ENCODE measurements around the gene SYT3.

DNA sequence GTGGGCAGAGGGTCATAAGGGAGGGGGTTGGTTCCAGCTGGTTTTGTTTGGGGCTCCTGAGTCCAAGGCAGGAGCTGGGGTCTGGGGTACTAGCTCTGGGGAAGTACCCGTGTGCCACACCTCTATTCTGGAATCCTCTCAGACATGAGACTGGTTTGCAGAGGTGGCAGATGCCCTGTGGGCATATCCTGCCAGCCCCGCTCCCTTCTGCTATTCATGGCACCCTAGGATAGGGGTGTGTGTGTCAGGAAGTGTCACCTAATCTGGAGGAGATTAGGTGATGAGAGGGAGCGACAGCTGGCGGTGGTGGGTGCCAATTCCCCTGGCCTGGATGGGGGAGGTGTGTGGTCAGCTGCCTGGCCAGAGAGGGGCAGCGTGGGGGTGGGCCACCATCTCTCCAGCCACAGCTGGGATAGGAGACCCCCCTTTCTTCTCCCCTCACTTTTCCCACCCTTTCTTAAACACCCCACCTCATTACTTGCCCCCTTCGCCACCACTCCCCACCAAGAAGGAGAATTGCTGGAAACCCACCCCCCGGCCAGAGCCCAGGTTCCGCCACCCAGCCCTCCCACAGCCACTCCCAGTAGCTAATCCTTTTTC, 2.3 kb downstream of the PRMT1 start:
- PRO-cap: no peak

GRCh38 chr19:49763430-49763673, 246 bp upstream of the TSKS start:
- PRO-cap: no peak

DNA sequence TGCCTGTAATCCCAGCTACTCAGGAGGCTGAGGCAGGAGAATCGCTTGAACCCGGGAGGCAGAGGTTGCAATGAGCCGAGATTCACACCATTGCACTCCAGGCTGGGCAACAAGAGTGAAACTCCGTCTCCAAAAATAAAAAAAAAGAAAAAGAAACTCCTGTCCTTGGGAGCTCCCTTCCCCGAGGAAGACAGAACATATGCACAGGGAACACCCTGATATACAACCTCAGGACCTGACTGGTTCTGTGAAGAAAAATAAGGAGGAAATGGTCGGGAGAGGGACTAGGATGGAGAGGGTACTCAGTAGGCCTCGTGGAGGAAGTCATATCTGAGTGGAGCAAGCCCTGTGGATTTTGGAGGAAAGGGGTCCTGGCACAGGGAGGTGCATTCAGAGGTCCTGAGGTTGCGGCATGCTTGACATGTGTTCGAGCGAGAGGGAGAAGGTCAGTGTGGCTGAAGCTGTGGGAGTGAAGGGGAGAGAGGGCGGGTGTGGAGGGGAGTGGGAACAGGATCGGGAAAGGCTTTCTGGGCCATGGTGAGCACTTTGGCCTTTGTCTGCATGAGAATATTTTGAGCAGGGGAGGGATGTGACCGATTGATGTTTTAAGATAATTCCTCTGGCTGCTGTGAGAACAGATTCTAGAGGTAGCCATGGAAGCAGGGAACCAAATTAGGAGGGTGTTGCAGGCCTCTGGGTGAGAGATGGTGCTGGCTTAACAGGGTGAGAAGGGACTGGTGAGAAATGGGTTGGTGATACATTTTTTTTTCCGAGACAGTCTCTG, 2.5 kb downstream of the AP2A1 start:
- PRO-cap: no peak

GRCh38 chr19:49850392-49851374, 16.7 kb downstream of the PNKP start:
- PRO-cap: bidirectional peak, plus-strand start at chr19:49850727, minus-strand start at chr19:49850612; bidirectional peak, plus-strand start at chr19:49851182, minus-strand start at chr19:49851060

DNA sequence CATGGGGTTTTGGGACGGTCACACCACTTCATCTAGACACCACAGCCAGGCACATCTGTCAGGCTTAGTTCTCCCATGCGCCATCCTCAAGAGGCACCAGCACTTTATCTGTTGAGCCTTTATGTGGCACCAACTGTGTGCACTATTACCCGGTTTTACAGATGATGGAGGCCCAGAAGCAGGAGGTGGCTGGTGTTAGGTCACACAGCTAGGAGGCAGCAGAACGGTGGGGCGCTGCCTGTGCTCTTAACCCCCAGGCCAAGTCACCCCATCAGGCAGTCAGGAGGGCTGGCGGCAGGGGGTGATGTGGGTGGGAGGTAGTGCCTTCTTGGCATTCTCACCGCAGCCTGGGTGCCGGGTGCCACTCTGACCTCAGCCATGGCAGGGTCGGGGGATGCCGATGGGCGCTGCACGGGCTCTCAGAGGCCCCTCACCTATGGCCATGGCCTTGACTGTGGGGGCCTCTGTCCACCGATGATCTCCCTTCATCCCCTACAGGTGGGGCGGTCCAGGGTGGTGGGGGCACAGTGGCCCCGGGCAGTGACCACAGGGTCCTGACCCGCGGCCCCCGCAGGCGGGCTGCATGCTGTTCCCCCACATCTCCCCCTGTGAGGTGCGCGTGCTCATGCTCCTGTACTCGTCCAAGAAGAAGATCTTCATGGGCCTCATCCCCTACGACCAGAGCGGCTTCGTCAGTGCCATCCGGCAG, 10.8 kb downstream of the PNKP start:
- PRO-cap: no peak

GRCh38 chr19:49861514-49862071, 5.8 kb downstream of the PNKP start:
- PRO-cap: no peak

- PRO-cap: bidirectional peak, plus-strand start at chr19:49897993, minus-strand start at chr19:49897682
These were observed 836 bp upstream of the IL4I1 start for GRCh38 chr19:49897323-49898123.

GRCh38 chr19:50168697-50169321, 5.7 kb upstream of the IZUMO2 start:
- PRO-cap: no peak

- PRO-cap: no peak
These were observed 1.8 kb downstream of the MYH14 start for GRCh38 chr19:50205080-50205695.

- PRO-cap: no peak
These were observed 11.5 kb downstream of the MYH14 start for GRCh38 chr19:50214524-50215621.

GRCh38 chr19:50312676-50313735, 16.2 kb downstream of the KCNC3 start:
- PRO-cap: no peak

GRCh38 chr19:50374598-50374893, 1.7 kb upstream of the NR1H2 start:
- PRO-cap: no peak

DNA sequence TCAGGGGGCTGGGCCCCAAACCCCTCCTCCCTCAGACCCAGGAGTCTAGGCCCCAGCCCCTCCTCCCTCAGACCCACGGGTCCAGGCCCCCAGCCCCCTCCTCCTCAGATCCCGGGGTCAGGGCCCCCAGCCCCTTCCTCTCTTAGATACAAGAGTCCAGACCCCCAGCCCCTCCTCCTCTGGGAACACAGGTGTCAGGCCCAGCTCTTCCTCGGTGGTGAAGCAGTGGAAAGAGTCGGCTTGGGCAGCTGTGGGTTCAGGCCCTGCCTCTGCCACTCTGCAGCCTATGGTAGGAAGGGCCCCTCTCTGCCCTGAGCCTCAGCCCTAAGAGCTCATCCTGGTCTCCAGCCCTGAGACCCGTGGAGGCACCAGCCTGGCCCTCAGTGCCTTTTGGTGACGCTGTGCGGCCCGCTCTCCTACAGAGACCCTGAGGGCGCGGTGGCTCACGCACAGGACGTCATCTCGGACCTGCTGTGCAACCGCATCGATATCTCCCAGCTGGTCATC, 3.7 kb upstream of the SPIB start:
- PRO-cap: no peak

DNA sequence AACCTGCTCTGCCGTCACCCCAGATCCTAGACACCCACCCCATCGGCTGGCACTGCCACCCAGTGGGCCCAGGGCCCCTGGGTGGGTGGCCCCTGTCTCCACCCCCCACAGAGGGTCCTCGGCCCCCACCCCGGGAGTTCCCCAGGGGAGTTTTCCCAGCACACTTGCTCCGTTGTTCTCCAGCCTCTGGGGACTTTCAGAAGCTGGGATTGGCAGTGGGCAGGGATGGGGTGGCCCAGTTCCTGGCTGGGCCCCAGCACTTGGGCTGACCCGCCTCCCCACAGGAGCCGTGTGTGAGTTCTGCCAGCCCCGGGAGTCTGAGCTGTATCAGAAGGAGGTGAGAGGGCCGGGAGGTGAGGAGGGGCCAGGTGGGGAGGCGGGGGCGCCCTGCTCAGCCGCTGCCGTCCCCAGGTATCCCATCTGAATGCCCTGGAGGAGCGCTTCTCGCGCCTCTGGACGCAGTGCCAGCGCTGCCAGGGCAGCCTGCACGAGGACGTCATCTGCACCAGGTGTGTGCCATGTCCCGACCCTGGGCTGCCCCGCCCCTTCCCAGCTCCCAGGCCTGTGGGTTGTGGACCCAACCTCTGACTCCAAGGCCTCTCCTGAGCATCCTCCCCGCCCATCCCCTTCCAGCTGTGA, 1.9 kb upstream of the SPIB start:
- PRO-cap: no peak

- PRO-cap: no peak
These were observed 16.2 kb upstream of the EMC10 start for GRCh38 chr19:50460153-50460524.

DNA sequence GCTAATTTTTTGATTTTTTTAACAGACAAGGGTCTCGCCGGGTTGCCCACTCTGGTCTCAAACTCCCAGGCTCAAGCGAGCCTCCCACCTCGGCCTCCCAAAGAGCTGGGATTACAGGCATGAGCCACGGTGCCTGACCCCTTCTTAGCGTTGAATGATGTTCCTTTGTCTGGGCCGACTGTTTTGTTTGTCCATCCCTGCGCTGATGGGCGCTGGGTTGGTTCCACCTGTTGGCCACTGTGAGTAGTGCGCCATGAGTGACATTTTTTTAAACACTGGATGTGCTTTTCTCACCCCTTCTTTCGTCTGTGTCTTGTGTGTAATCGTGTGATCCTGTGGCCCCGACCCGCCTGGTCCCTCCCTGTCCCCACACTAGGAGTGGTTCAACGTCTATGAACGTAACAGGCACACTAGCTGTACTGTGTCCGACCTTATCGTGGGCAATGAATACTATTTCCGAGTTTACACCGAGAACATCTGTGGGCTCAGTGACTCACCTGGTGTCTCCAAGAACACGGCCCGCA, 15.1 kb upstream of the EMC10 start:
- PRO-cap: no peak

GRCh38 chr19:50511845-50512277, 870 bp upstream of the JOSD2 start:
- PRO-cap: no peak

DNA sequence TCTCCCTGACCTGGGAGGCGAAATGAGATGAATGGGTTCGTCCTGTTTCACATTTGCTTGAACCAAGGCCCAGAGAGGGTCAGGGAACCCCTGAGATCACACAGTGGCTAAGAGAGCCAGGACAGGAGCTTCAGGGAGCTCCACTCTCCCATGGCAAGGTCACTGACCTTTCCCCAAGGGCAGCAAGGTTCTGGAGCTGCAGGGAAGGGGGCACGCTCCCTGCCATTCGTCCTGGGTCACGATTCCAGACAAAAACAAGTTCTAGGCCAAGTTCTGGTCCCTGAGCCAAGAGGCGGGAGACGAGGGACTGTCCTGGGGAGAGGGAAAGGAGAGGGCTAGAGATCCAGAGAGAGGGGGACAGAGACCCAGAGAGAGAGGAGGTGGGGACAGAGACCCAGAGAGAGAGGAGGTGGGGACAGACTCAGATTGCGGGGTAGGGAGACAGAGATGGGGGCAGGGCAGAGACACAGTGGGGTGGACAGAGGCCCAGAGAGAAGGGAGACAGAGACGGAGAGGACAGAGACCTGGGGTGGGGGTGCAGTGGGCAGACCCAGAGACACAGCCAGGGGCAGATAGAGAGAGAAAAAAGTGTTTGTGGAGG, 508 bp downstream of the ASPDH start:
- PRO-cap: no peak

- PRO-cap: no peak
These were observed 11.7 kb downstream of the LRRC4B start for GRCh38 chr19:50556490-50557062.

- PRO-cap: no peak
These were observed at the start of gene SYT3 for GRCh38 chr19:50639544-50640265. TSS of gene SYT3 (minus strand) at chr19:50639881.